ENCODE measurements around the genes AP5B1, CST6 and PELI3.

- RRBS: no CpG with 5 or more reads among the region's 22 CpGs
These were observed 24.6 kb upstream of the SCYL1 start for GRCh38 chr11:65499945-65501053.

DNA sequence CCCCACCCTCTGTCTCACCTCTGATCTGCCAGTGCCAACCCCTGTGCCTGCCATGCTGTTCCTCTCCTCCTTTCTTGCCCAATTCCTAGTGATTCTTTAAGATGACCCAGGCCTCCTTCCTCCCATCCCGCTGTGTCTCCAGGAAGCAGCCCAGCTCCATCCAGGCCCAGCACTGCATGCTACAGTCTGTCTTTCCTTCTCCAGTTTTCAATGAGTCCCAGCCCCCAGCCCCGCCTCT lies 12.3 kb downstream of the LTBP3 start:
- RRBS: no CpG with 5 or more reads among the region's 2 CpGs

- RRBS: no CpG with 5 or more reads among the region's 17 CpGs
These were observed 7.3 kb downstream of the RELA start for GRCh38 chr11:65655244-65655945.

DNA sequence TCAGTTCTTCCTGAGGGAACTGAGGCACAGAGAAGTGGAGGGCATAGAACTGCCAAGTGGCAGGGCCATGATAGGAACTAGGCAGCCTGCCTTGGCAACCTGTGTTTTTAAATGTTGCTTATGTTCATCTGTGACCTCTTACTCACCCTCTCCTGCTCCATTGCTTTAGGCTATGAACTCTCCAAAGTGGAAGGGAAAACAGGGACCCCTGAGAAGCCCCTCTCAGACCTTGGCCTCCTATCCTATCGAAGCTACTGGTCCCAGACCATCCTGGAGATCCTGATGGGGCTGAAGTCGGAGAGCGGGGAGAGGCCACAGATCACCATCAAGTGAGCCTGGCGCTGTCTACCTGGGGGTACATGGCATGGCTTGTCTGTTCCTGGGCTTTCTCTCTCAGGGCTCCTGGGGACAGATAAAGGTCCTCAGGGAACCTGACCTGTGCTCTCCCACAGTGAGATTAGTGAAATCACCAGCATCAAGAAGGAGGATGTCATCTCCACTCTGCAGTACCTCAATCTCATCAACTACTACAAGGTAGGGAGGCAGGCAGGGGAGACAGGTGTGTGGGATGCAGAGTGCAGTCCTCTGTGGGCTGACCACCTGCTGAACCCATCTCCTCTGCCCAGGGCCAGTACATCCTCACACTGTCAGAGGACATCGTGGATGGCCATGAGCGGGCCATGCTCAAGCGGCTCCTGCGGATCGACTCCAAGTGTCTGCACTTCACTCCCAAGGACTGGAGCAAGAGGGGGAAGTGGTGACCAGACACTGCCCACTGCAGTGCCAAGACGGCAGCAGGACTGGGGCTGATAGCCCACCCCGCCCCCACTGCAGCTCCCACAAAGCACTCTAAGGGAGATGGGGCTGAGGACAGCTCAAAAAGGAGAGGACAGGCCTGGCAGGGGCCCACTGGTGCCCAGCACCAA lies 1.9 kb downstream of the RNASEH2C start:
- RRBS: no CpG with 5 or more reads among the region's 11 CpGs

- RRBS: 1% methylated on average over 50 of the region's 79 CpGs
These were observed at the start of gene AP5B1 for GRCh38 chr11:65780639-65781156. Gene AP5B1, minus strand, starts transcription at chr11:65780976.

DNA sequence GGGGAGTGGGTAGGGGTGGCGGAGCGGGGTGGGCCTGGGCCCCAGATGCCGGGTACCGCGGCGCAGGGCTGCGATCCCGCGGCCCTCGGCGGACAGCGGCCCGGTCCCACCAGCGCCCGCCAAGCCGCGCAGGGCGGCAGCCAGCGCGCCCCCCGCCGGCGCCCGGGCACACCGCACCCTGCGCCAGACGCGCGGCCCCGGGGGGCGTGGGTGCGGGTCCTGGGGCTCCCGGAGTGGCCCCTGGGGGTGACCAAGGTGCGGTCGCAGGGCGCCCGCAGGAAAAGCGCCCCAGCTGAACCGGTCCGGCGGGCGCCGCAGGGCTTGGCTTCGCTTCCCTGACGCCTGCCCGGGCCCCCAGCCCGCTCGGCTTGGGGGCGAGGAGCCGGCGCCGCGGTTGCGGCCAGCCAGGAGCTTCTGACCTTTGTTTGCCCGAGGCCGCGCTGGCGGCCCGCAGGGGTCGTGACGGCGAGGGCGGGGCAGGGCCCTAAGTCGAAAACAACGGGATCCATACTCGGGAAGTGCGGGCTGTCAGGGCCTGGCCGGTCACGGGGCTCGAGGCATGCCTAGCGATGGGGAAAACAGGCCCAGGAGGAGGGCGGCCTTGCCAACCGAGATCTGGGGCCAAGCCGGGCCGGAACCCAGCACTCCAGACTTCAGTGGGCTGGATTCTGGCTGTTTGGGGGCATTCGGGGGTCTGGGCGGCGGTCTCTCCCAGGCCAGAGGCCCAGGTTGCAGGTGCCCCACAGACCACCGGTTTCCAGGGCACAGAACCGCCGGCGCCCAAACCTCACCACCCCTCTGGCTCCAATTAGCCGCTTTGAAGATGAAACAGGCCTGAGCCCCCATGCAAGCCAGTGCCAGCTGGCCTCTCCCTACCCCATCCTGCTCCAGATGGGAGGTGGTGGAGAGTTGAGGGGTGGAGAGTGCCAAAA lies 647 bp upstream of the AP5B1 start:
- RRBS: 5% methylated on average over 51 of the region's 83 CpGs

- RRBS: no CpG with 5 or more reads among the region's 10 CpGs
These were observed 2.1 kb downstream of the OVOL1 start for GRCh38 chr11:65788847-65789511.

GRCh38 chr11:65789698-65790422 lies 3.0 kb downstream of the OVOL1 start:
- RRBS: no CpG with 5 or more reads among the region's 8 CpGs

GRCh38 chr11:65863239-65864053 lies 3.2 kb downstream of the MUS81 start:
- RRBS: no CpG with 5 or more reads among the region's 24 CpGs

DNA sequence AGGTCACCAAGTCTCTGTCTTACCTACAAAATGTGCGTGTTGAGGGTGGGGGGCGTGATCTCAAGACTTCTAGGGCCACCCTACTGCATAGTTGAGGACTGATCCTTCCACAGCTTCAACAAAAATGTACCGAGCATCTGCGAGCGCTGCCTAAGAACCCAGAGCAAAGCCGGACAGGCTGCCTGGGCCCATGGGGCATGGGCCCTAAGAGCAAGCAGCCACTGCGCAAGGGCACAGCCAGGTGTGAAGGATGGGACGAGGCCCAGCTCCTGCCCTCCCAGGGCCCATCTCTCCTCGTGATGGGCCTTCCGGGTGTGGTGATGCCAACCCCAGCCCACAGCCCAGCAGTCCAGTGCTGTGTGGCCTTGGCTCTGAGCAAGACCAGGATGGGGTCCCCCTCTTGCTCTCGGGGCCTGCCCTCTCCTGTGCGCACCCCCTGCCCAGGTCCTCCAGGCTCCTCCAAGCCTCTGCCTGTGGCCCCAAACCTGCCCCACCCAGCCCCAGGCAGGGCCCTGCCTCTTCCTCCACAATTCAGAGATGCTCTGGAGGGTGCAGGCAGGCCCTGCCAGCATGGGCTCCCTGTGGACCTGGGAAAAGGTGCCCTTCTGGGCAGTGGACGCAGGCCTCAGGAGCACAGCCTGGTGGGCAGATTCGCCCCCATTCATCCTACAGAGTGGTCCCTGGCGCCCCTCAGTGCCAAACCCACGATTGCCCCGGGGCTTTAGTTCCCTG lies 20.0 kb downstream of the EIF1AD start:
- RRBS: no CpG with 5 or more reads among the region's 17 CpGs

DNA sequence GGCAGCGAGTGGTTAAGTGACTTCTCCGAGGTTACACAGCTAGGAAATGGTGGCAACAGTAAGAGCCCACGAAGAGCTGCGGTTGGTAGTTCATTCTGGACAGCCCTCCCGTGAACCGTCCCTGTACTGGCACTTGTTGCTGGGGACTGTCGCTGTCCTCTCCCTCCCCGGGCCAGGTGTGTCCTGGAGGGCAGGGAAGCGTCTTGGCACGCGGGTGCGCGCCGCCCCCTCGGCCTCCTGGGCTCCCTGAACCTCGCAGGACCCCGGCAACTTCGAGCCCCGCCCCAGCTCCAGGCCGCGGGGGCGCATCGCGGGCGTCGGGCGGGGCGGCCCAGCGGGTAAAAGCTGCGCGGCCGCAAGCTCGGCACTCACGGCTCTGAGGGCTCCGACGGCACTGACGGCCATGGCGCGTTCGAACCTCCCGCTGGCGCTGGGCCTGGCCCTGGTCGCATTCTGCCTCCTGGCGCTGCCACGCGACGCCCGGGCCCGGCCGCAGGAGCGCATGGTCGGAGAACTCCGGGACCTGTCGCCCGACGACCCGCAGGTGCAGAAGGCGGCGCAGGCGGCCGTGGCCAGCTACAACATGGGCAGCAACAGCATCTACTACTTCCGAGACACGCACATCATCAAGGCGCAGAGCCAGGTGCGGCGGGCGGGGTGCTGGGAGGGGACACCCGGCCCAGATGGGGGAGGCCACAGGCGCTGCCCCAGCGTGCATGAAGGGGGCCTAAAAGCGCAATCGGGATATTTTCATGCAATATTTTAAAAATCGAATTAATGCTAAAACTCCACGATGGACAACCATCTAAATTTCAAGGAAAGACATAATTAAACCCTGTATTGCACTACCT lies at the start of gene CST6:
Gene CST6 (plus strand): TSS at position 367 of the 851 bp plus-strand sequence.
- RRBS: 6% methylated on average over 5 of the region's 74 CpGs

DNA sequence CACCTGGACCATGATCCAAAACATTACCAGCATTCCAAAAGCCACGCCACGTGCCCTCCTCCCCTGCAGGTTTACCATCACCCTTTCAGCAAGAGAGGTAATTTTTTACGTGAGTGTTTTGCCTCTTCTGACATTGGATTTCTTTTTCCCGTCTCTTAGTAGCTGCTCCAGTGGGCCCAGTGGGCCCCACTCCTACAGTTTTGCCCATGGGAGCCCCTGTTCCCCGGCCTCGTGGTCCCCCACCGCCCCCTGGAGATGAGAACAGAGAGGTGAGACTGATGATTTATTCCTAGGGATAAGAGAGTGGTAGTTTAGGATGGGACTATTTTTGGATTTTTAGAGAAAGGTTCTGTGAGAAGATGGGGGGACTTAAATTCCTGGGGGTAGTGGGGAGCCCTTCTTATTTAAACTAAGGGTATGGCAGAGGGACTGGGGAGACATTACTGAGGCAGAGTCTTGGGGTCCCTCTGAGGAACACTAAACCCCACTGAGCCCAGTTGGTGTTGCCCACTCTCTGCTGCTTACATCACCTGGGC lies 5.0 kb downstream of the SF3B2 start:
- RRBS: no CpG with 5 or more reads among the region's 7 CpGs

DNA sequence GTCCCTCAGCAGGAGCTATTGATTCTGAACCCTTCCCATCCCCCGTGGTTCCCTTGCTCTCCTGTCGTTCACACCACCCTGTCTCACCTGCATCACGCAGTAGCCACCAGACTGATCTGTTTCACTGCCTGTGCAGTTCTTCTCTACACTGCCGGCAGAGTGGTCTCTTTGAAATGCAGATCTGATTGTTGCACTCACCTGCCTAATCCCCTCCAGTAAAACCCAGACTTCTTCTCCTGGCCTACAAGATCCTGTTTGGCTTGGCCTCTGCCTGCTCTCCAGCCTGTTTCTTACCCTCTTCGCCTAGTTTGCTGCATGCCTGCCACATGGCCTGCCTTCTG lies 41.9 kb downstream of the PACS1 start:
- RRBS: no CpG with 5 or more reads among the region's 5 CpGs

DNA sequence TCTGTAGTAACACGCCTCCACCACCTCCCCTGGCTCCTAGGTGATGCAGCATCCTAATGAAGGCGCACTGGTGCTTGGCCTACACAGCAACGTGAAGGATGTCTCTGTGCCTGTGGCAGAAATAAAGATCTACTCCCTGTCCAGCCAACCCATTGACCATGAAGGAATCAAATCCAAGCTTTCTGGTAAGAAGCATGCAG lies 41.5 kb upstream of the KLC2 start:
- RRBS: no CpG with 5 or more reads among the region's 3 CpGs

DNA sequence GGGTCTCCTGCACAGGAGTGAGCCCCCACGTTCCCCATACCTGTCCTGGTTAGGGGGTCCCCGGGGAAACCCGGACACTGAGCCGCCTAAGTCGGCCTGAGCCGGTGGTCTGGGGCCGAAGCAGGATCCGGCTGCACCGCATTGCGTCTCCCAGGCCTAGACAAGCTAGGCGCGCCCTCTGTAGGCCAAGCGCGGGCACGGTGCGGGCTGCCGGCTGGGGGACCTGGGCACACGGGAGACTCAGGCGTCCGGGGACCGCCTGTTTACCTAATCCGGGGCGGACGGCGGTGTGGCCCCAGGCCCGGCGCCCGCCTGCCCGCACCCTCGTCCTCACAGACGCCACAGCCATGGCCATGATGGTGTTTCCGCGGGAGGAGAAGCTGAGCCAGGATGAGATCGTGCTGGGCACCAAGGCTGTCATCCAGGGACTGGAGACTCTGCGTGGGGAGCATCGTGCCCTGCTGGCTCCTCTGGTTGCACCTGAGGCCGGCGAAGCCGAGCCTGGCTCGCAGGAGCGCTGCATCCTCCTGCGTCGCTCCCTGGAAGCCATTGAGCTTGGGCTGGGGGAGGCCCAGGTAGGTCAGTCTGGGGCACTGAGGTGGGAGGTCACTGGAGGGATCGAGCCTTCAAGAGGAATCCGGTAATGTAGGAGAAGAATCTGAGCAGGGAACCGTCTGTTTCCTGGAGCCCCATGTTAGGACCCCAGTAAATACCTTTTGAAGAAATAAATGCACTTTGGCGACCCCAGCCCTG lies 921 bp downstream of the KLC2 start:
- RRBS: 1% methylated on average over 13 of the region's 47 CpGs

DNA sequence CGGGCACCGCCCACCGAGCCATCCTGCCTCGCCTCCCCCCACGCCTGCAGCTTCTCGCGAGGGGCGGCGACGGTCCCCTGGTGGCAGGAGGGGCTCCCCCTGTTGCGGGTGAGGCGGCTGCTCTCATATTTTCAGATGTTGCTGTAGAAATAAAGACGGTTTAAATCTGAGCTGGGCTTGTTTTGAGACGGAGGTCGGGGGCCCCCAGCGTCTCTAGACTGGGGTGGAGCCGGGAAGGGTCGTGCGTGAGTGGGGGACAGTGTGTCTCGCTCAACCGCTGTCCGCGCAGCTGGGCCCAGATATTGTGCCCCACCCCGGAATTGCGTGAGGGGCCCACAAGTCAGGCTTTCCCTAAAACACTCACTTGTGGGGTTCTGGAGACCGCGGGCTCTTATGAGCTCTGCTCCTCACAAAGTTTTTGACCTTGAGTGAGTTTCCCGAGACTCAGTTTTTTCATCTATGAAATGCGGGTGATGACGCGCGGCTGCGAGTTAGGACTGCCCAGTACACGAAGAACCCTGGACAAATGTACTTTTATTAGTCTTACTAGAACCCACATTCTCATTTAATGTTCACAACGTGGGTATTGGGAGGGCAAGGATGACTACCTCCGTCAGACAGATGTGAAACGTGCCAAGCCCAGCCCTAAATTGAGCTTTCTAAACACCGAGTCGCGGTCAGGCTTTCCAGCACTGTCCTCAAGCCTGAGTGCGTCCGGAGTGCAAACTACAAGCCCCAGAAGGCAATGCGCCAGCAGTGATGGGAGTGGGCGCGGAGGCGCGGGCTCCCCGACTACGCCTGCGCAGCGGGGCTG lies 541 bp upstream of the RAB1B start:
- RRBS: under 1% methylated on average over 6 of the region's 51 CpGs

GRCh38 chr11:66312753-66313688 lies 3.8 kb downstream of the CD248 start:
- RRBS: 2% methylated on average over 27 of the region's 64 CpGs

GRCh38 chr11:66326200-66326958 lies 9.5 kb upstream of the CD248 start:
- RRBS: no CpG with 5 or more reads among the region's 18 CpGs

- RRBS: no CpG with 5 or more reads among the region's 17 CpGs
These were observed 5.7 kb downstream of the SLC29A2 start for GRCh38 chr11:66365501-66366700.

GRCh38 chr11:66466833-66467638 lies at the start of gene PELI3:
Gene PELI3, plus strand, starts transcription at chr11:66466905.
- RRBS: 2% methylated on average over 74 of the region's 98 CpGs